A673 (cell line): ENCODE results near the gene CUL4A.

- PRO-cap: no peak
Observed at GRCh38 chr13:110810115-110810520, 96.6 kb downstream of the ING1 start.

DNA sequence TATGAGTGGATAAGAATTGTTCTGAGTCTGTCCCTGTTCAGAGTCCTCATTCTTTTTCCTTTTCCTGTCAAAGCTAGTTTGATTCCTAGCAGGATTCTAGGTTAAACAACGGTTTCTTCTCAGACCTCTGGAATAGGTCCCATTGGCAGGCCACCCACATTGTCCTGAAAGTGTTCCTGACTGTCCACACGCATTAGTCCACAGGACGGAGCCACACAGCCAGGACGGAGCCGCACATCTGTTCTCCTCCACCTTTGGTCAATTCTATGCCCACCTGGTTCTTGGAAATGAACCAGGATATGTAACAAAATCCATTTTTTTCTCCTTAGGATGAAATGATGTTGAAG lies 46.1 kb downstream of the ANKRD10 start:
- PRO-cap: no peak

DNA sequence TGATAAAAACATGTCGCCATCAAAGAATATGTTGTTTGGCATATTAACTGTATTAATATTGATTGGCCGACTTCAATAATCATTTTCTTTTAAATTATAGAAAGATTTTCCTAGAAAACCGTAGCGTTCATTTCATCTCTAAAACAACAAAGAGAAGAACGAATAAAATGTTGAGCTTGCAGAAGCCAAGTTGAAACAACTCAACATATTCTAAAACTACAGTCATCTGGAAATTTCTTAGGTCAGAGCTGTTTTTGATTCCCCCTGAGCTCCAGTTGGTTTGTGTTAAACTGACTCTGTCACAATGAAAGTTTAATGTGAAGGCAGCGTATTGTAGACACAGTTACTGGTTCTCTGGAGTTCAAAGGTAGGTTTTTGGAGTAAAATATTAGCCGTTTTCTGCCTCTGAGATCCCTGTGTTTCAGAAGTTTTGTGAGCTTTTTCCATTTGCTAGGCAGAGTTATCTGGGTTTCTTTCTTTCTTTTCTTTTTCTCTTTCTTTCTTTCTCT lies 2.1 kb downstream of the ARHGEF7 start:
- PRO-cap: no peak

GRCh38 chr13:111121881-111122347 lies 6.8 kb downstream of the ARHGEF7 start:
- PRO-cap: no peak

DNA sequence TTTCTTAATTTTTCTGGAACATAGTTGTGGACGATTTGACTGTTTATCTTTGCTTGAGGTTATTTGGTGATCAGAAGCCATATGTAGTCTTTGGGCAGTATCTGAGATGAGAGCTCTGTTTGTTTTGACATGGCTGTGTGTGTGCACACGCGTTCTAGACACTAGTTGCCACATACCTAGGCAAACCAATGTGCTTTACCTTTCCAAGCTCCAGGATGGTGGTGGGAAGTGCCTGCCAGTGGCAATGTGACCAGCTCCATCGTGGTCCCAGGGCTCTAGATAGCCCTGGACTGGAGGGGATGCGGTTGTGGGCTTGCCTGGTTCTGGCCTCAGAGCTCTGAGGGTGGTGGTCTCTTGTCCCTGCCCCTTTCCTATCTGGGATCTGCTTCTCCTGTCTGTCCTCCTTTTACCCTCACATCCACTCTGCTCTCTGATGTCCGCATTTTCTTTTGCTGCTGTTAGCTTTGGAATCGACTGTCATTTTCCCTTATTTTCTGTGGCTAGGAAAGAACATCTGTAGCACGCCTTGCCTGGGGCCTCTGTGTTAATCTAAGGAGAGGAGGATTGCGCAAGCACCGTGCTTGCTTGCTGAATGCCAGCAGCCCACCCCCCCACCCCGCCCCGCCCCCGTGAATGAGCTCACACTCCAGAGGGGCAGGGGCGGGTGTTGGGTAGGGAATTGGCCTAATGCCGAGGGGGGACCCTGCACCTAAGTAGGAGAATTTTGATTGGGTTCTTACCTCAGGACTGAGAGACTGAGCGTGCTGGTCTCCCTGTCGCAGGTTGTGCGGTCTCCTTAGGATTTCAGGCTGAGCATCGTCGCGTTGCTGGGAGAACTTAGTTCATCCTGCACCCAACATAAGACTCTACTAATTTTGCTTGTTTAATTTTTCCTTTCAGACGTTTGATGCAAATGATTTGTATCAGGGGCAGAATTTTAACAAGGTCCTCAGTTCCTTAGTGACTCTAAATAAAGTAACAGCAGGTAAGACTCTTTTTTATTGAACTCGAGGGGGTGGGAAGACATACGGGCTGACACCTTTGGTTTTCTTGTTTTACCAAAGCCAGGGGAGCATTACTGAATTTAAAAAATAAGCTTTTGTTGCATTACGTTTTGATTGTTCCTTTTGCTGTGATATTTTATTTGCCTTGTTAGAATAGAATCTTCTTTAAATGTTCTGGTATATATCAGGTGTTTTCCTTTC lies 89.7 kb downstream of the ARHGEF7 start:
- PRO-cap: no peak

DNA sequence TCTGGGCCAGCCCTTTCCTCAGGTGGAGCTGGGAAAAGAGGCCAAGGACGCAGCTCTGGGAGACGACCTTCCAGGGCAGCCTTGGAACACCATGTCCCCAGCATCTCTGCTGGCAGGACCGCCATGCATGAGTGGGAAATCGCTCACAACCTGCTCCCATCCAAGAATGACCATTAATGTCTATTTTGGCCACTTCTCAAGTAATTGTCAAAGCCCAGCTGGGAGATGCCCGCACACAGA lies 321.9 kb downstream of the TEX29 start:
- PRO-cap: no peak

DNA sequence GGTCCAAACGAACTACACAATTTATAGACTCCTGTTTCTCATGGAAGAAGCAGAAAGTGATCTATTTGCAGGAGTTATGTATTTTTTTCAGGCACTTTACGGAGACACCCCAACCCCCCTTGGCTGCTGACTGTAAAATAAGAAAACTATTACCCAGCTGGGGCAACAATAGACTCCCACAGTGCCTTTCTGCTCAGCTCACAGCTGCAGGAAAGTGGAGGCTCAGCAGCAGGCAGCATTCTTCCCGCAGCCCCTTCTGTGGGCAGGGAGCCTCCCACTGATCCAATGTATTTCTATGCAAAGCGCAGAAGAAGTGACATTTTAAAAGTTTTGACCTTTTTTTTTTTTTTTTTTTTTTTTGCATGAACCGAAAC lies 95.0 kb downstream of the SOX1 start:
- PRO-cap: no peak

GRCh38 chr13:112229462-112229974 lies 146.6 kb upstream of the SPACA7 start:
- PRO-cap: no peak

DNA sequence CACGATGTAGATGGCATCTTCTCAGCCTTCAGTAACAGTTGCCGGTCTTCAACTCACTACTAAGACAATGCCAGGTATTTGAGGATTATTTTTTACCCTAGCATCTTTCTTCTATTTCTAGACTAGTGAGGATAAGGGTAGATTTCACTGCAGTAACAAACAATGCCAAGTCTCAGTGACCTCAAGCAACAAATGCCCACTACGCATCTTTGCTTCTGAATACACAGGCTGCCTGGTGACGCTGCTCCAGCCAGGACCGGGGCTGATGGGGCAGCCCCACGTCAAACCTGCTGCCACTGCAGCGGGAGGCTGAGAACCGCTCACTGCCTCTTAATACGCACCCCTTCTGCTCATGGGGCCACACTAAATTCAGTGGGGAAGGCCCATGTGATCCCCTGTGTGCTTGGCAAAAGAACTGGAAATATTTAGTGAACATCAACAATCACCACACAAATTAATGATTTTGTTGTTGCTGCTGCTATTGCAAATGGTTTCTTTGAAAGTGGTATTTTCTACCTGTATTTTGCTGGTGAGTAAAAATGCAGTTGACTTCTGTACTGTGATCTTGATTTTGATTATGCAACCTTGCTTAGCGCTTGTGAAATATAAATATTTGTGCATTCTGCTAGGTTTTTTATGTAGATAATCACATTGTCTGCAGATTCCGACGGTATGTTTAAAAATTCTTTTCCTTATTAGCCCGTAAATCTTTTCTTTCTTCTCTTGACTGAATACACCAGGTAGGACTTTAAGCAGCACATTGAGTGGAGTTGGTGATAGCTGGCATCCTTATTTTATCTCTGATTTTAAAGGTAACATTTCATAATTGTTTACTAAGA lies 139.5 kb upstream of the SPACA7 start:
- PRO-cap: no peak

- PRO-cap: no peak
Observed at GRCh38 chr13:112831214-112831584, 137.8 kb upstream of the MCF2L start.

- PRO-cap: no peak
Observed at GRCh38 chr13:112882136-112882687, 86.8 kb upstream of the MCF2L start.

DNA sequence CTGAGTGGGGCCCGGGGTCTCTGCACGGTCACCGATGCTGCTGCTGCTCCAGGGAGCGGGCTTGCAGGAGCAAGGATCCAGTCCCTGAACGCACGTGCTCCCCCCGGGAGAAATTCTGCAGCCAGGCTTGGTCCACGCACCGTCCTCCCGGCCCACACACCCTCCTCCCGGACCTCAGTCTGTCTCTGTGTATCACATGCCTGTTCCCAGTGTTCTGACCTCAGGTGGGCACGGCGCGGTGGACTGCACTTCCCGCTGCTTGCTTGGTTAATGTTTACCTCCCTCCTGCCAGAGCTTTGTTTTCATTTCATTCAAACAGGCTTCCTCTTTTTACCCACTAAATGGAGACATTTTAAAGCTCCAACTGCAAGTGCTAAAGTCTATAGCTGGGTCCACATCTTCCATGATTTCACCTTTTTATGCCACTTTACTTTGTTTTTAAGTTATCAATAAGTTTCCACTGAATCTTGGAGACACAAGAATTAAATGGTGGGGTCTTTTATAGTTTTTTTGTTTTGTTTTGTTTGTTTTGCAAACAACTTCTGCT lies 76.1 kb upstream of the MCF2L start:
- PRO-cap: no peak

DNA sequence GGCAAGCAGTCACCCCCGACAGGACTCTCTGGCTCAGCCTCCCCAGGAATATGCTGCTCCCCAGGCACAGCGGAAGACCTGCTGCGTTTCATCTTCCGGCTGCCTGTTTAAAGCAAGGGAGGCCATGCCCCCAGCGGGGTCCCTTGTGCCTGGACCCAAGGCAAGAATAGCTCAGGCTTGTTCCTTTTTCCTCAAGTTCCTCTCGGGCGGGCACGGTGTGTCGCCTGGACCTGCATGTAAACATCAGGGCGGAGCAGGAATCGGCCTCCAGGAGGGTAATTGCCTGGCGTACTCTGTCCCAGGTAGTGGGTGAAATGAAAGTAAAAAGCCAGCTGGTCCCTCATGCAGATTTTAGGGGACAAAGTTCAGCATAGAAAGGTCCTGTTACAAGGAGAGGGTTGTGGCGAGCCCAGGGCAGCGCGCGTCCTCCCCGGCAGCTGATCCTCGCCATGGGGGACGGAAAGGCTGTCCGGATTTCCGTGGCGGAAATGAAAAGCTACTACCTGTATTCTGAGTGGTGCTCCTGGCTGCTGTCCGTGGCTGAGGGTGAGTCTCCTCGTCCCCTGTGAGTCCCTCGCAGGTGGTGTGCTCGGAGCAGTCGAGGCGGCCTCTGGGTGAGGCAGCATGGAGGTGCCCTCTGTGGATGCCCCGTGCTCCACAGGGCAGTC lies 16.1 kb downstream of the MCF2L start:
- PRO-cap: no peak

DNA sequence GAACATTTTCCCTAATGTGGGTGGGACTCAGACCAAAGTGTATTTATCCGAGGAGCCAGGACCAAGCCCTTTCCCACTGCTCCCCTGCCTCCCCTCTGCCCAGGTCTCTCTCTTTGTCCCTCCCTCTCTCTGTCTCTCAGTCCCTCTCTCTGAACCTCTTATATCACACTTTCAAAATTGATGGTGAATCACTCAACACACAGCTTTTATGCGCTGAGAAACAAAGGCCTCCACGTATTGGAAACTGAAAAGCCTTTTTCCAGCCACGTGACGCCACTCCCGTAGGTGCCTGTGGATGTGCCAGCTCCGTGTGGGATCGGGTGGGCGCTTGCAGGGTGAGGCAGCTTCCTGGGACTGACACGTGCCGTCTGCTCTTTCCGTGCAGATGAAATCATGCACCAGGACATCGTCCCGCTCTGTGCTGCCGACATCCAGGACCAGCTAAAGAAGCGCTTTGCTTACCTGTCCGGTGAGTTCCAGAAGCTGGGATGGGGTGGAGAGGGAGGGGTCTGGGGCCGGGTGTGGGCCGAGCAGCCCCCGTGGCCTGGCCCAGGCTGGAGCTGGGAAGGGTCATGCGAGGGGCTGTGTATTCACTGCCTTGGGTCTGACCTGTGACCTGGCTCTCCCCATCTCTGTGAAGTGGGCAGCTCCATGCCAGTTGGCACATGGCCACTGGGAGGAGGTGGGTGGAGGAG lies 45.5 kb downstream of the MCF2L start:
- PRO-cap: no peak

DNA sequence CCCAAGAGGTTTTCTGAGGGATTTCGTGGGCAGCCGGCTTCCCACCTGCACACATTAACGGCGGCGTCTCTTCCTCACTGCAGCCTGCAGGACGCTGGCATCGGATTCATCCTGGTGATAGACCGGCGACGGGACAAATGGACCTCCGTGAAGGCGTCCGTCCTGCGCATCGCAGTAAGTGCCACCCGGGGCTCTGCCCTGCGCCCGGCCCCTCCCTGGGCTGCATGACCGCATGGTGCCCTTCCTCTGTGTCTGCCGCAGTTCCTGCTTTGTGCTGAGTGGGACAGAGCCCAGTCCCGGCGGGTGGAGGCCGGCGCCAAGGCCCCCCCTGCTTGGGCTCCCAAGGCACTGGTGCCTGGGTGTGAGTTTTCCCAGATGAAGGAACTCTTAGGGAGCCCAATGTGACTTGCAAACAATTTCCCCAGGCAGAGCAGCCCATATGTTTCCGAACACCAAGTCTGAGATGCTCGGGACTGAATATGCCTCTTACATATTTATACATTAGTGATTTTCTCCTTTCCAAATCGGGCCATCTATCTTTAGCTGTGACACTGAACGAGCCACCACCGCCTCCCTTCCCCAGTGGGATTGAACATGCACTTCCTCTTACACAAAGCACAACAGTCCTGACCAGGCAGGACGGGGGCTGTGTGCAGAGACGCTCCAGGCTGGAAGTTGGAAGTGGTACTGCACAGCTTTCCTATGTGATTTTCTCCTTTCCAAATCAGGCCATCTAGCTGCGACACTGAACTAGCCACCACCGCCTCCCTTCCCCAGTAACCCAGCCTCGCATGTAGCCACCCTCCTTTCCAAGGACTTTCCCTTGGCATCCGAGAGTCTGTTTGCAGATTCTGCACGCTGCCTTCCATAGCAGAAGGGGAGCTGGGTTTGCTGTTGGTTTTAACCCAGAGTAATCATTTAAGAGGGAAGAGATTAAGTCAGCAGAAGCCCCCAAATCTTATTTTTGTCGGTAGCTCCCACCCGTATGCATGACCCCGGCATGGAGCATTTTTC lies 60.1 kb upstream of the F7 start:
- PRO-cap: no peak

GRCh38 chr13:113159385-113160200 lies 1.1 kb downstream of the PROZ start:
- PRO-cap: no peak

- PRO-cap: bidirectional peak, plus-strand start at chr13:113209624, minus-strand start at chr13:113209472; bidirectional peak, plus-strand start at chr13:113210003, minus-strand start at chr13:113209992; bidirectional peak, plus-strand start at chr13:113210138, minus-strand start at chr13:113210179
Observed at GRCh38 chr13:113209423-113210558, at the start of gene CUL4A. Gene CUL4A (plus strand): TSS chr13:113209613.

DNA sequence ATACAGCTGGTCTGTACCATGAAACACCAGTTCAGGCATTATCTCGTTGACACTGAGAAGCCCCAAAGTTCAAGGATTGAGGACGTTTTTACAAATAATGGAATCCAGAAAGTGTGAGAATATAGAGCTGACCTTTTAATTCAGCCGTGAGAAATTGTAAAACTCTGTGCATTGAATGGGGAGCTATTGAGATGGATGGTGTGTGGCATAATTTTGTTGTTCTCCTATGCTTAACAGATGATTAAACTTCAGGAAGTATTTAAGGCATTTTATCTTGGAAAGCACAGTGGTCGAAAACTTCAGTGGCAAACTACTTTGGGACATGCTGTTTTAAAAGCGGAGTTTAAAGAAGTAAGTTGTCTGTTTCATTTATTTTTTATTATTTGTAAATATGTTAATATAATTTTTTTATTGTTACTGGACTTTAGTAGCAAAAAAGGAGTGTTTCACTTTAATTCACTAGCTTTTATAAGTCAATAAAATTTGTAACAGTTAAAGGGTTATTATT lies 43.5 kb downstream of the CUL4A start:
- PRO-cap: no peak

GRCh38 chr13:113290268-113290581 lies 6.8 kb upstream of the LAMP1 start:
- PRO-cap: no peak

GRCh38 chr13:113405822-113406779 lies 42.2 kb upstream of the GRTP1 start:
- PRO-cap: no peak